Measurements from ENCODE around the genes BMPR1B and EMCN.

GRCh38 chr4:94208355-94208605 is 615 bp downstream of the SMARCAD1 start:
- PRO-cap: no peak

- PRO-cap: no peak
Measured at GRCh38 chr4:94451296-94451612, 488 bp upstream of the PDLIM5 start.

- PRO-cap: no peak
Measured at GRCh38 chr4:94487301-94487793, 35.6 kb downstream of the PDLIM5 start.

DNA sequence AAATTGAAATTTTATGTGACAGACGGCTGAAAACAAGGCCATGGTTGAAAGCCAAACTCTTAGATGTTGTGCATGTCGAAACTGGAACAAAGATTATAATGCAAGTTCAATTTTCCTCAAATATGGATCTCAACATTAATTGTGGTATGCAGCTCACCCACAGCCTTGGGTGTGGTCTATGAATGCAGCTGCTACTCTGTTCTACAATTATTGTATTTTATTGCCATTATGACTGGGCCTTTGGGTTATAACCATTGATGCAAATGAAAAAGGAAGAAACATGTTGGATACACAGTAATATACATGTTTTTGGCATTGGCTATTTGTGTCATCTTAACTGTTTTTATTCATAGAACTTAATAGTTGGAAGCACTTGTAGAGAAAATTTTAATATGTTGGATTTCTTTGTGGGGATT is 107.8 kb downstream of the PDLIM5 start:
- PRO-cap: no peak

DNA sequence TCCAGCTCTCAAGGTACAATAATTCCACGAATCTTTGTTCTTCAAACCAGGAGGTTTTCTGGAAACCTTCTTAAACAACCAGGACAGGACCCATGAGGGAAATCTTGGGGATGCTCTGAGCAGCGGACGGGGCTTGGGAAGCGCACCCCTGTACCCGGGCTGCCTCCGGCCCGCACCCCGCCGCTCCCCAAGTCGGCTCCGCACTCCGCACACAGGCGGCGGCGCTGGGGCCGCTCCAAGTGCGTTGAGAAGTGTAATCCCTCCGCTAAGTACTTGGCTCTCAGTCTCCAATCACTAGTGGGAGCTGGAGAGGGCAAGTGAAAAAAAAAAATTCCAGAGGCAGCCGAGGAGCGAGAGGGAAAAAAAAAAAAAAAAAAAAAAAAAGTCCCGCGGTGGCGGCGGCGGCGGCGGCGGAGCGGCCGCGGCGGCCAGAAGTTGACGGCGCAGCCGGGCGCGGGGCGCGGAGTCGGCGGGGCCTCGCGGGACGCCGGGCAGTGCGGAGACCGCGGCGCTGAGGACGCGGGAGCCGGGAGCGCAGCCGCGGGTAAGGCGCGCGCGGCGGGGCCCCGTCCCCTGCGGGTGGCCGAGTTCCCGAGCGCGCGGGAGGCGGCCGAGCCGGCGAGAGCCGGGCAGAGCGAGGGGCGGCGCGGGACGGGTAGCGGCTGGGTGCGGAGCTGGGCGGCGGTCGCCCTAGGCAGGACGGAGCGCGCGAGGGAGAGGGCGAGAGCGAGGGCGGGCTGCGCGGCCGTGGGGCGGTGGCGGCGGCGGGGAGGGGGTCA is at the start of gene BMPR1B:
BMPR1B (plus strand) TSS at position 431 of the 779 bp plus-strand sequence.
- PRO-cap: bidirectional peak, plus-strand start at position 380 of the sequence, minus-strand start at position 241 of the sequence

GRCh38 chr4:95537172-95537449 is 11.7 kb downstream of the UNC5C start:
- PRO-cap: no peak

GRCh38 chr4:95545413-95546158 is 3.2 kb downstream of the UNC5C start:
- PRO-cap: no peak

- PRO-cap: no peak
Measured at GRCh38 chr4:97337650-97337996, 805.7 kb downstream of the STPG2 start.

- PRO-cap: no peak
Measured at GRCh38 chr4:97866765-97867206, 276.5 kb downstream of the STPG2 start.

DNA sequence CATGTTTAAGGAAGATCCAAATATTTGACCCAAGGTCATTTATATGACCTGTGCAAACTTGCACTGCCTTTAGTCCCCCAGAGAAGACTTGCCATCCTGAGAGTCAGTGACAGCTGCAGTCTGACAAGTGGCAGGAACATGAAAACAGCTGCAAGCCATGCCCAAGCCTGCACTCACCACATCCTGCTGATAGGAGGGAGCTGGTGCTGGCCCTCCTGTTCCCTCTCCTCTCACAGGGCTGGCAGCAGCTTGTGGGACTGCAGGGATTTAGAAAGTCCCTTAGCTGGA is 187.7 kb downstream of the RAP1GDS1 start:
- PRO-cap: no peak

DNA sequence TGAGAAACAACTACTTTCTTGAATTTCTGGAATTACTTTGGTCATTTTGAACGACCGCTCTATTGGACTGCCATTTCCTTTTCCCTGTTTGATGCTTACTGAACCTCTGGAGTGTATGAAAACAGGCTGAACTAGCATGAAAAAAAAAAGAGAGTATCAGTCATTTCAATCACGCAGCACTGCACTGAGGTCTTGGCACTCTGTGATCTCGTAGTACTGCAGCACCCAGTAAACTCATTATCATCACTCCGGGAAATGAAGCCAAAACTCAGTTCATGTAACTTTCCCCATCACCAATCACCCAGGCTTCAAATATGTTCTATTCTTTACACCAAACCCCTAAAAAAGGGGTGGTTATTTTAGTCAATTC is 54.5 kb downstream of the TSPAN5 start:
- PRO-cap: no peak

GRCh38 chr4:98661586-98662085 is 3.2 kb upstream of the TSPAN5 start:
- PRO-cap: no peak

GRCh38 chr4:98995009-98995596 is 418 bp upstream of the METAP1 start:
- PRO-cap: bidirectional peak, plus-strand start at chr4:98995747, minus-strand start at chr4:98995433

DNA sequence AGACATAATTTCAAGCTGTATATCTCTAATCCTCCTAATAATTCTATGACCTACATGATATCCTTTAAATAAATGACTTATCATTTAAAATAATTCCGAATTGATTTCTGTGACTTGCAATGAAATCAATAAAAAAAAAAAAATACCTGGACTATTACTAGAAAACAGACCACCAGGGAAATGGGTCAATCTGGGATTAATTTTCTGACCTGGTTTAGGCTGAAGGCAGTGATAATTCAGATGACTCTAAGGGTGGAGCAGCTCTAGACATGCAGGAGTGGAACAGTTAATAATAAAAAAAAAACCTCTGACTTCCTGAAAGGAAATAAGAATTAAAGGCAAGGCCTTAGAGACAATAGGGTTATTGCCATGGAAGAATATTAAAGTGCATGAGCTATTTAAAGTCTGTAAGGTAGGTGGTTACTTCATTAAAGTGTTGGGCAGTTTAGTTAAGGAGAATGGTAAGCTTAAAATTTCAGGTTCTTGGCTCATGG is 14.5 kb upstream of the ADH5 start:
- PRO-cap: no peak

GRCh38 chr4:99306815-99307710 is 14.1 kb downstream of the ADH1B start:
- PRO-cap: no peak

DNA sequence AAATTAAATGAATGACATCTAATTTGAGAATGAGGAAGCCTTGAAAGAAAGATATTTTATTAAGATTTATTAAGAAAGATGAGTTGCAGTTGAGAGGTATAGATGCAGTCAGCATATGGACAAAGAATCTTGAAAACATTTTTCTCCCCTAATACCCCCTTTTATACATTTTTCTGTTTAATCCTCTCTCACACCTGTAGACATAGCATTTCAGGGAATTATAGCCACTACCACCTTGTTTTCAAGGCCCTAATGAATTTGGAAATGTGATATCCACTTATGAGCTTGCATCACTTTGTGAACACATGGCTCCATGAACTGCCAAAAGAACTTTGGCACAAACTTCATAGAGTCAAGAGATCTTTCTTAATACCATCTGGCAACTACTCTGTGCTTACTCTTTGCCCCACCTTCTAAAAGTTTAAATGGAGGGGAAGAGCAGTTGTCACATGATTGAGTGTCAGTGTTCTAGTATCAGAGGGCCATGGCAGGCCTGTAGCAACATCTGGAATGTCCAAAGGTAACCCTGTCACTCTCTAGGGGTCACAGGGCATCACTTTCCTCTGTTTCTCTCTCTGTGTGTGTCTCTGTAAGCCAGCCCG is 2.5 kb upstream of the ADH1B start:
- PRO-cap: no peak

DNA sequence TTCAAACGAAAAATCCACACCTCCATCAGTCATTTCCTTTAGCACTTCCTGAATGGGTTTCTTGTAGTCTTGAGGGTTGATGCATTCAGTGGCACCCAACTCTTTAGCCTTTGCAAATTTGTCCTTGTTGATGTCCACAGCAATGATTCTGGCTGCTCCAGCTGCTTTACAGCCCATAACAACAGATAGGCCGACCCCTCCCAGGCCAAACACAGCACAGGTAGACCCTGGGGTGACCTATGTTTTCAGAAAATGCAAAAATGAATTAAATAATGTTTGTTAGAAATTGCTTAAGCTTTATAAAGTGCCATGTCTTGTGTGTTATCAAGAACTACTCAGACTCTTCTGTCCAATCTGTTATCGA is 9.7 kb downstream of the ADH1C start:
- PRO-cap: no peak

- PRO-cap: no peak
Measured at GRCh38 chr4:99344549-99345409, 7.8 kb downstream of the ADH1C start.

GRCh38 chr4:99381595-99382080 is 29.1 kb upstream of the ADH1C start:
- PRO-cap: no peak

DNA sequence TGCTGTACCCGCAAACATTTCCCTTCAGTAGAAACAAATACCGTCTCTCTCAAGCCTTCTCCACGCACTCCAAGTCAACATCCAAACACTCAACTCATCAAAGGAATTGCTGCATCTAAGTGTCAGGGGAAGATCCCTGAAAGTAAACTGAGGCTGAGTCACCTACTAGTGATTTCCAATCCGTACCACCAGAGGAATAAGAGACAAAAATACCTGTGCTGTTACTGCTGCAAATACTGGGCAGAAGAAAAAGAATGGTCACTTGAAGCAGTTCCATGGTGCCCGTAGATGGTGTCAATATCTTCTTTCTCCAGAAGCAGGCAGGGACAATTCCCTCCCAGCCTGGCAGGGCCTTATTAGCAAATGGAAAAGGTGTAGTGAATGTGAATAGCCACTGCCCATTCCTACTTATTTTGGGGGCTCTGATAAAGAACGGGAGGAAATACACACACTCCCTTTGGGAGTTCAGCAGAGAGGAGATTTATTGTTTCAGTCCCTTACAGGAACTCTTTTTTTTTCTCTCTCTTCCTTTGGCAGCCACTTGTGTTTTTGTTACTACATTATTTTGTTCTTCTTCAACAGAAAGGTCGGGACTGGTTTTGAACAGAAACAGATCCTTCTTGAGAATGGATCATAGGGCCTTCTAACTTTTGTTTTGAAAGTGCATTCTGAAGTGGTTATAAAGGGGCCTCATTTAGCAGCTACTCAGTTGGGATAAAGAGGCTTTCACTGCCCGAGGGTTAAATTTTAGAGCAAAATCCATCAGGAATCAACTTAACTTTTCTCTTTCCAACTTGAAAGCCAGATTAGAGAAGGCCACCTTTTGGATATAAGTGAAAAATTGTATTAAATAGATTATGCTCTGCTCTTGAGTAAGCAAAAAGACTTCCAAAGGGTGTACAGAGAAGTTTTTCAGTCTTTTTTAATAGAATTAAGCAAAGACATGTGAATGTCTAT is at the start of gene EMCN:
EMCN (minus strand) TSS at position 385 of the 957 bp plus-strand sequence.
- PRO-cap: unidirectional peak, plus-strand start at position 708 of the sequence

Data from right cardiac atrium (tissue), 1 donor.